Smooth muscle cell (in vitro differentiated cells): ENCODE data around the genes TMEM89, SLC26A6 and NCKIPSD.

DNA sequence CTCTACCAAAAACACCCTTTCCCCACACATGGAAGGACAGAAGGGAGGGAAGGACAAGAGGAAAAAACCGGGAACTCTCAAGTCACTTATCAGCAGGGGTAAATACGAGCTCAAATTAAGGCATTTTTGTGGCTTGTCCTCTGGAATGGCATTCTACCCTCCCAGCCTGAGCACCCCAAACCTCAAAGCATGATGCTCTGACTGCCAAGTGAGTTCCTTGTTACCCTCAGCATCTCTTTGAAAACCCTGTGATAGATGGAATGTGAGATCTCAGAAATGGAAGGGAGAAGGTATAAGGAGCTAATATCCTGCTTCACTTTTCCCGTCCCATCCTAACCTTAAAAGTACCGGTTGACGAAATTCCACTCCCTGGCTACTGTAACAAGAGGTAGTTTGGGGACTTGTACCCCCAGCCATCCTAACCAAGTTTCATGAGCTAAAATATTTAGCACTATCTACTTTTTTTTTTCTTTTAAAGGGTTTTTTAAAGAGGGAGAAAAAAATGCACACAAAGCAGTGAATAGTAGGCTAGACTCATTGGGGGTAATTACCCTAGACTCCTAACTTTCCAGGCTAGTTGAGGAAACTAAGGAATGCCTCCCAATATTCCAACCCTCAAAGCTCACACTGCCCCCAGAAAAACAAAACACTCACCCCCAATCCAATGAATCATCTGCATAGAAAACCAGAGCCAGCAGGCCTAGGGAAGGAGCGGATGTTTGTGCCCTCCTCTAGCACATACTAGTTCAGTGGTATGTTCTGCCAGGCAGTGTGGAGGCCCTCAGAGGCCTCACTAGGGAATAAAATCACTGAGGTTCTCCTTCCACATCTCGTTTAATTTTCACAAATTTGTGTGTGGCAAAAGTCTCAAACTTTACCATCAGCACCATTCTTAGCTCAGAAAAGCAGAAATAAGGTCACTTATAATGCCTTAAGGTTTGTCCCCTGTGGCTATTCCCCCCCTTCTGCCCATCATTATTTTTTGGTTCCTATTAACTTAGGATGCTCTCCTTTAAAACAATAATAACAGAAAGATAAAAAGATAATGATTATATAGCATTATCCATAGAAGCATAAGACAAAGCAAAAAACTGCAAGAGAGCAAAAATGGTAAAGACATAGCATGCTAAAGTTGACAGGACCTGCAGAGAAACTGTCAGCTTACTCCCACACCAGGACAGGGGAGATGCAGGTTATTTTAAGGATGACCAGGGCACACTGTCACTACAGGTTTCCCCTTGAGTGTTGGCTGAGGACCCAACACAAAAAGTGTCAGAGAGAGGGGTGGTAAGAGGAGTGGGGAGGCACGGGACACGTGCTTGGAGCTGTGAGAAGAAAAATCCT is 8.6 kb upstream of the CSPG5 start:
- RAMPAGE, long total RNA = no peak

GRCh38 chr3:47634919-47635932 is 56.6 kb upstream of the CSPG5 start:
- RAMPAGE, long total RNA = no peak

DNA sequence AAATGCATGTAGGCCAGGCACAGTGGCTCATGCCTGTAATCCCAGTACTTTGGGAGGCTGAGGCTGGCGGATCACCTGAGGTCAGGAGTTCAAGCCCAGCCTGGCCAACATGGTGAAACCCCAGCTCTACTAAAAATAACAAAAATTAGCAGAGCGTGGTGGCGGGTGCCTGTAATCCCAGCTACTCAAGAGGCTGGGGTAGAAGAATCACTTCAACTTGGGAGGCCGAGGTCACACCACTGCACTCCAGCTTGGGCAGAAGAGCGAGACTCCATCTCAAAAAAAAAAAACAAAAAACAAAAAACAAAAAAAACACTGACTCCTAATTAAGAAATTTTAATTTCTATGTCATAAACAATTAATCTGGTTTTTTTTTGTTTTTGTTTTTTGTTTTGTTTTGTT is 3.8 kb downstream of the SMARCC1 start:
- RAMPAGE, long total RNA = no peak

DNA sequence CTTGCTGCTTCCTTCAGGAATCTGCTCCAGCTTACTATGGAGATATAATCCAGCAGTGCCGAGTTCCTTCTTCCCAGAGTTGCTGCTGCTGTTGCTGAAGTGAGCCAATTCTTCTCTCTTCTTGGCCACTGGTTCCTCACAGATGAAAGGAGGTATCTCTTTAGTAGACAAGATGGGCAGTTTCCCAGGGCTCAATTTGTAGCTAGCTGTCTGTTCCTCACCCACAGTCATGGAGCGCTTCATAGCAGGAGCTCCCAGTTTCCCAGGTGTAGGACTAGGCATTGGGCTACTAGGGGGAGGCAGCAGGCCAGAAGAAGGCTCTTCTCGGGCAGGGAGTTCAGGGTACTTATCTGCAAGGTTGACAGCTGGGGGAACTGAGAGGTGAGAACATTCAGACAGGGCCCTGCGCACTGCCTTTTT is 88.3 kb downstream of the DHX30 start:
- RAMPAGE, long total RNA = no peak

DNA sequence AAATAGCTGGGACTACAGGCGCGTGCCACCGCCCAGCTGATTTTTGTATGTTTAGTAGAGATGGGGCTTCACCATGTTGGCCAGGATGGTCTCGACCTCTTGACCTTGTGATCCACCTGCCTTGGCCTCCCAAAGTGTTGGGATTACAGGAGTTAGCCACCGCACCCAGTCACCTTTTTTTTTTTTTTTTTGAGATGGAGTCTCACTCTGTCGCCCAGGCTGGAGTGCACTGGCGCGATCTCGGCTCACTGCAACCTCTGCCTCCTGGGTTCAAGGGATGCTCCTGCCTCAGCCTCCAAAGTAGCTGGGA is 28.0 kb downstream of the CDC25A start:
- RAMPAGE, long total RNA = no peak

GRCh38 chr3:48328997-48329334 is 4.5 kb downstream of the SPINK8 start:
- RAMPAGE, long total RNA = no peak

- RAMPAGE, long total RNA = no peak
Observed at GRCh38 chr3:48335269-48335636, 1.8 kb upstream of the SPINK8 start.

GRCh38 chr3:48417655-48418784 is 11.9 kb downstream of the PLXNB1 start:
- RAMPAGE, long total RNA = no peak

DNA sequence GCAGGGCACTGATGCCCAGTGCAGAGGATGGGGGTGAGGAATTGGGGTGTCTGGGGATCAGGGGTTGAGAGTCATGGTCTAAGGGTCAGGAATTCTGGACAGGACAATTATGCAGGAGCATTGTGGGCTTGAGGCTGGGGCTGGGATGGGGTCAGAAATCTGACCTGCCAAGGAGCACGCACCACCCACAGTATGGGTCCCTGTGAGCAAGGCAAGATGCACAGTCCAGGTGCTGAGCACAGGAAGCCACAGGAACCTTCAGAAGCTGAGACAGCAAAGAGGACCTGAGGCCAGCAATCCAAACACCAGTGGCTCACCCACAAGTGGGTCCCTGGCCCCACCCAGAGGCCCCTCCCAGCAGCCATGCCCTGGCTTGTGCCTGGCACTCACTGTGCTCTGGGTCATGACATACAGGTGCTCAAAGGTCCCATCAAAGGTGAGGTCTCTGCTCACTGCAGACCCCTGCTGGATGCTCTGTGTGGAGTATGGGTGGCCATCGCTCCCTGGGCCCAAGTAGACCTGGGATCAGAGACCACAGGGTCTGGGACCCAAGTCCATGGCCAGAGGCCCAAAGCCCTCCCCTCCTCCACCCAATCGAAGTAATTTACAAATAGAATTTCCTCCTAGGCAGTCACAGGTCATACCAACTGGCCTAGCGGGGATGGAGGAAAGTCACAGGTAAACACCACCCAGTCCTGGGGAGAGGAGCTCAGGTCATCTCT is 7.8 kb downstream of the PLXNB1 start:
- RAMPAGE, long total RNA = no peak

GRCh38 chr3:48434375-48434994 is 4.6 kb upstream of the PLXNB1 start:
- RAMPAGE, long total RNA = no peak

GRCh38 chr3:48467691-48468310 is 1.8 kb downstream of the TREX1 start:
- RAMPAGE, long total RNA = no peak

- RAMPAGE, long total RNA = no peak
Observed at GRCh38 chr3:48570545-48571493, 7.2 kb upstream of the UCN2 start.

DNA sequence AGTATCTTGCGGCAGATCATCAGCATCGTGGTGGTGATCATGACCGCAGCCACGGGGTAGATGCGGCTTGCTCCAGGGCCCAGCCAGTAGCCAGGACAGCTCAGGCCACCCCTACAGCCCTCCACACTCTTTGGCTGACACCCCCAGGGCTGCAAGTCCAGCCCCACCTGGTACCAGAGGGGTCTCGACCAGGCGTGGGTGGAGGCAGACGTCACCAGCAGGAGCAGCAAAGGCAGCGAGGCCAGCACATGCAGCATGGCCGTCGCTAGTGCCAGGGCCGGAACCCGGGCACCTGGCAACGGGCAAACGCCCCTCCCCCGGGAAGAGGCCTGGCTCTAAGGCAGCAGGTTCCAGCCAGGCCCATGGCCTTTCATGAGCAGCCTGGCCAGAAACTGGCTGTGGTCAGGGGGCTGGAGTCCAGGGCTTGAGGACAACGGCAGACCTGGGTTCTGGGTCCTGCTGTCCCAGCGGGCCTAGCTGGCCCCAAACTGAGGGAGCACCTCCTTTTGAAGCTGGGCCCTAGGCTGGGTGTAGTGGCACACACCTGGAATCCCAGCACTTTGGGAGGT is at the start of gene TMEM89:
TMEM89 (minus strand) TSS at position 270 of the 569 bp plus-strand sequence.
- RAMPAGE, long total RNA = no peak

GRCh38 chr3:48635353-48636171 is at the start of gene SLC26A6:
Gene SLC26A6 (minus strand): TSS chr3:48635461.
- RAMPAGE, long total RNA = no peak

- RAMPAGE, long total RNA = no peak
Observed at GRCh38 chr3:48685366-48686246, at the start of gene NCKIPSD. Gene NCKIPSD (minus strand): TSS chr3:48685915.

- RAMPAGE, long total RNA = no peak
Observed at GRCh38 chr3:48694439-48695147, 8.9 kb upstream of the NCKIPSD start.

DNA sequence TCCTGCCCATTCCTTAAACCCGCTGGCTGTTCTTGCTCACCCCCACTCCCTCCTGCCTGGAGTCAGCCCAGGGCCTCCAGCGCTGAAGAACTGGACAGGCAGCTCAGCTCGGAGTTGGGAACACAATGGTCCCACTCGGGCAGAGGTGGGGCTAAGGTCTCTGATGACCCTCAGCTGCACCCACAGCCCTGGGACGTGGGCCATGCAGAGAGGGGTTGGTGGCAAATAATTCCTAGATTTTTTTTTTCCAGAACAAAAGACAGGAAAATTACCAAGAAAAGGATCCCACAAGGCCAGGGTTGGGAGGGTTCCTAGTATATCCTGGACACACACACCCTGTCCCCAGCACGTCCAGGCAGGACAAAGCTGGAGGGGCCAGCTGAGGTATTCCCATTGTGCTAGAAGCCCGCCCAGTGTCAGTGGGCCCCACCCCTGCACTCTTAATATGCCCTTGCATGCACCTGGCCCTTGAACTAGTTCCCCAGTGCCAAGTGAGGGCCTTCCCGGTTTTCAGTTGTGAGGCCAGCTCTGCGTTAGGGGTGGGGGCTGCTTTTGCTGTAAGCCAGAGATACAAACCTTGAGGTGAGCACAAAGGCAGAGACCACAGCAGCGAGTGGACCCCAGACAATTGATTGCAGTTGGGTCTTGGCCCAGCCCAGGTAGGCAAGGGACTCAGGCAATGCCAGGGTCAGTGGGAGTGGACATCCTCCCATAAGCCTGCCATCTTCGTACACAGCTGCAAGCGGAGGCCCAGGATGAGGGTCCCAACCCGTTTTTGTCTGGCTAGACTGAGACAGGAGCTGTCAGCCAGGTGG is 22.2 kb upstream of the IP6K2 start:
- RAMPAGE, long total RNA = no peak

- RAMPAGE, long total RNA = no peak
Observed at GRCh38 chr3:48746852-48747238, 29.8 kb upstream of the IP6K2 start.

- RAMPAGE, long total RNA = no peak
Observed at GRCh38 chr3:48897237-48898240, 1.1 kb downstream of the SLC25A20 start.

DNA sequence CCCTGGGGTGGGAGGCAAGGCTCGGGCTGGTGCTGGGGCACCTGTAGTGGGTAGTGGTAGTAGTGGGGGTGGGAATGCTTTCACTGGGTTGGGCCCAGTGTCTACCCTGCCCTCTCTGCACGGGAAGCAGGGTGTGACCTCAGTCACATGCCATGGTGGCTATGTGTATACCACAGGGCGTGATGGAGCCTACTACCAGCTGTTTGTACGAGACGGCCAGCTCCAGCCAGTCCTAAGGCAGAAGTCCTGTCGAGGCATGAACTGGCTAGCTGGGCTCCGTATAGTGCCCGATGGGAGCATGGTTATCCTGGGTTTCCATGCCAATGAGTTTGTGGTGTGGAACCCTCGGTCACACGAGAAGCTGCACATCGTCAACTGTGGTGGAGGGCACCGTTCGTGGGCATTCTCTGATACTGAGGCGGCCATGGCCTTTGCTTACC is 5.2 kb downstream of the DALRD3 start:
- RAMPAGE, long total RNA = no peak